Type B pancreatic cell (in vitro differentiated cells): ENCODE results near the genes PIK3C2B and LEMD1.

DNA sequence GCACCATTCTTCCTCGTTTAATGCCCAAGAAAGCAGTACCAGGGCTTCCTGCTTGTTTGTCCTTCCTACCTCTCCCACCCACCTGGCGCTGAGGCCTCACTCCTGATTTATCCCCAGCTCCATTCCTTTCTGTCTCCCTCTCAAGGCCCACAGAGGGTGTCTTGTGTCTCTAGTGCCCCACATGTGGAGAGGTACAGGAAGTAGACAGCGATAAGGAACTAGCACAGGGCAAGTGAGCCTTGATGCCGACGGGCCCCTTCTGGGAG is 32.6 kb downstream of the PLEKHA6 start:
- PRO-cap: no peak

DNA sequence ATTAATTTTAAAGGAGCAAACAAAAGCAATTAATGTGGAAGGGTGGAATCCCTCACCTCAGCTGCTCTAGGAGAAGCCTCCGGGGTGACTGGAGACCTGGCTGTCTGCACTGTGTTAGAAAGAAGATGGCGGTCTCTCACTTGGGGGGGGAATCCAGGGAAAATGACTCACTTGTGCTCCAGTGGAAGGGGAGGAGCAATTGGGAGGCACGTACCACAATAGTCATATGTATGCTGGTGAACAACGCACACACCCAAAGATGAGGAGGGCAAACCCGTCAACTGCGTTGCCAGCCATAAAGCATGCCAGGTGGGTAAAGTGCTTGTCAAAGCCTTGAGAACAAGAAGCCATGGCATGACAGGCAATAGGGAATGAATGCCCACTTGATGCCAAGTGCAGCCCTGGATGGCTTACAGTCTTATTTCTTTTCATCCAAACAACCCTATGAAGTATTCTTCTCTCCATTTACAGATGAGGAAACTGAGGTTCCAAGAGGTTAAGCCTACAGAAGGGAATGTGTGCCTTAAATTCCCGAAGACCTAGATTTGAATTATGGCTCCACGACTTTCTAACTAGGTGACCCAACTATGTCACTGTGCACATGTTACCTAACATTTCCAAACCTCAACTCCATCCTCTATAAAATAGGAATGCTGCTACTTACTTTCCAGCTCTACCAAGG is 22.0 kb downstream of the PLEKHA6 start:
- PRO-cap: no peak

- PRO-cap: bidirectional peak, plus-strand start at chr1:204443532, minus-strand start at chr1:204443264
Observed at GRCh38 chr1:204442724-204443639, 31.4 kb upstream of the PPP1R15B start.

DNA sequence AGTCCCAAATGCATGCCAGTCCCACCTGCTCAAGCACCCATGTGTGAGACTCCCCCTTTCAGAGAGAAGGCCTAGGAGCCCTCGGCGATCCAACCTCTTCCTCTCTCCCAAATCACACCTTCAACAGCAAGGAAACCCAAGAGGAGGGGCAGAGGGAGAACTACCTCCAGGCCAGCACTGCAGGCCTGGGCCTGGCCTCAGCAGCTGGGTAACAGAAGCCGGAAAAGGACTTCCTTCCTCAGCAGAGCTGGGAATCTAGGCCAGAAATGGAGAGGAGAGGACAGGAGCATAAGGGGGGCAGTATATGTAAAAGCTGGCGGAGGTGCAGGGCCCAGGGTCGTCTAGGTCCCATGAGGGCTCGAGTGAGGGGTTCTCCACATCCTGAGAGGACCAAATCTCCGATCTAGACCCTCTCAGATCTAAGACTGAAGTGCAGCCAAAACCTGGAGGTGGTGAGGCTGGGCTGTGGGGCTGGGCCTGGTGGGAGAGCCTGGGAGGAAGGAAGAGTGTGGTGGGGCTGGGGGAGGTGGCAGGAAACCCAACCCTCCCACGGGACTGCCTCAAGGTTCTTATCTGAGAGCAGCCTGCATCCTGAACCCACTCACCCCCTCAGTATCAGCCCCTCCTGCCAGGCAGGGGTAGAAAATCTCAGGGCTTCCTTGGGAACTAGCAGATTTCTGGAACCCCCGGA is 33.2 kb downstream of the PIK3C2B start:
- PRO-cap: no peak

- PRO-cap: bidirectional peak, plus-strand start at chr1:204494073, minus-strand start at chr1:204493835; bidirectional peak, plus-strand start at chr1:204494384, minus-strand start at chr1:204494397; bidirectional peak, plus-strand start at chr1:204494929, minus-strand start at chr1:204494724
Observed at GRCh38 chr1:204493989-204494899, at the start of gene PIK3C2B. Gene PIK3C2B, minus strand, starts transcription at chr1:204494805.

DNA sequence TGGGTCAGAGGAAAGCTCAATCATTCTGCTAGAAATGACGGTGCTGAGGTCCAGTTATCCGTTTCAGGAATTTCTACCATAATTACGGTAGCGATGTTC is 306 bp upstream of the PIK3C2B start:
- PRO-cap: no peak

DNA sequence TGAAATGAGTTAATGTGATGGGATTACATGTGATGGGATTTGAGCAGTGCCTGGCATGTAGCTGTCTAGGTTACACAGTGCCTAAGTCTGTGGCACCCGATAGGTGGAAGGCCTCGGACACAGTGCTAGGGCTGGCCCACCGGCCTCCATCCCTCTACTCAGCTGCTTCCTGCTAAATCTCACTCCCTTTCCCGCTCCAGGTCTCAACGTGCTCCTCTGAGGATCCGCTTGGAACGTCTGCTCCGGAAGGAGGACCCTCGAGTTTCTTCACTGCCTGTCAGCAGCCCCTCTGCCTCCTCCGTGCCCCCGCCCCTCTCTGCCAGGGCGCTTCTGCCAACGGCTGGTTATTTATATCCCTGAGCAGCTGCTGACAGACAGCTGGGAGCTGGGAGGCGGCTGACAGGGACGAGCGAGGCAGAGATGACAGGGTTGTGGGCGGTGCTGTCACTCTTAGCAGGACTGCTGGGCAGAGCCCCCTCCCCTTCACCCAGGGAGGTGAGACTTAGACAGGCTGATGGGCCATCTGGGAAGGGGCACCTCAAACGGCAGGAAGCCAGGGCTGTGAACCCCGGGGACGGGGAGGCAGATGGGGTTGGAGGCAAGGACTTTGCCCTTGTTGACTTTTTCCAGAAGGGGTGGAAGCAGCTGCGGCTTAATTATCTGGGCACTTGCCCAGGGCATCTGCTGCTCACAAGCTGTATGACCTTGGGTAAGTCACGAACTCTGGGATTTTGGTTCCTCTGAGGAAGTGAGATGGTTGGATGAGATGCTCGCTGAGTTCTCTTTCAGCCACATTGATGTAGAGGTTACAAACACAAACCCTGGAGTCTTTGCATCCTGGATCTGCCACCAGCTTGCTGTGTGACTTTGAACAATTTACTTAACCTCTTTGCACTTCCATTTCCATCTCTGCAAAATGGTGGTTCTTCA is 26.7 kb upstream of the LRRN2 start:
- PRO-cap: no peak

DNA sequence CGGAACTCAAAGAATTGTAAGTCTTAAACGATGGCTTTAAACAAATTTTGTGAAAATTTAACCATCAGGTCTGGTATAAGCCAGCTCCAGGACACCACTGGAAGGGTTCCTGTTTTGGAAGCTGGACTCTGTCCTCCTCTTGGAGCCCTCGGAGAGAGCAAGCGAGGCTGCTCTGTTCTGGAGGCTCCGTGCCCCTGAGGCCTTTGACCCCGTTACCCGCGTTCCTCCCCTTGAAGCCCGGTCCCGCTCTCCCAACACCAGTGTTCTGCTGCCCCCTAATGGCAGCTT is 21.7 kb upstream of the NFASC start:
- PRO-cap: no peak

DNA sequence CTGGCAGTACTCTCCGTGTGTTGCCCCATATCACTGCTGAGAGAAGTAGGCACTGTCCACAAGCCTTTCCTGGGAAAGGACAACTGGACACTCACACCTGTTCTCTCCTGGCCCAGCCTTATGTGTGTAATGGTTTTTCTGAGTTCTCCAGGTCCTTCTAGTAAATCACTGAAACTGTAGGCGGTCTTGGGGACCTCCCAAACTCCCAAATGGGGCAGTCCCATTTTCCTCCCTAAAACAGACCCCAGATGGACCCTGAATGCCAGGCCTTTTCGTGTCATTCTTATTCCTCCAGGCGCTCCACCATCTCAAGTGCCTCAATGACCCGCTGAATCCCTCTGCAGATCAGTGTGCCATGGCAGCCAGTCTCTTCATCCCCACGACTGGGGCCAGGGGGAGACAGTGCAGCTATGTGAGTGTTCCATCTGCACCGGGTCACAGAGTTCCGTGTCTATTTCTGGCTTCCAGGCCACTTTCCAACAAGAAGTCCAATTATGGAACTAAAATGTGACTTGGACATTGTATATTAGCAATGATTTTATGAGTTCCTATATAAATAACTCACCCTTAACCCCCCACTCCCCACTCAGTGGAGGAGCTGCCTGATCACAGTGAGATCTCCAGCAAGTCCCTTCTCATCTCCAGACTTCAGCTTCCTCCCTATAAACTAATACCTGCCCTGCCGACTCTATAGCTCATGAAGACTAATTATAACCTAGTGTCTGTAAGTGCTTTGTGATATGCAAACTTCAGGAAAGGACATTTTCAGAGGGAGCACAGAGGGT is 14.3 kb upstream of the NFASC start:
- PRO-cap: no peak

DNA sequence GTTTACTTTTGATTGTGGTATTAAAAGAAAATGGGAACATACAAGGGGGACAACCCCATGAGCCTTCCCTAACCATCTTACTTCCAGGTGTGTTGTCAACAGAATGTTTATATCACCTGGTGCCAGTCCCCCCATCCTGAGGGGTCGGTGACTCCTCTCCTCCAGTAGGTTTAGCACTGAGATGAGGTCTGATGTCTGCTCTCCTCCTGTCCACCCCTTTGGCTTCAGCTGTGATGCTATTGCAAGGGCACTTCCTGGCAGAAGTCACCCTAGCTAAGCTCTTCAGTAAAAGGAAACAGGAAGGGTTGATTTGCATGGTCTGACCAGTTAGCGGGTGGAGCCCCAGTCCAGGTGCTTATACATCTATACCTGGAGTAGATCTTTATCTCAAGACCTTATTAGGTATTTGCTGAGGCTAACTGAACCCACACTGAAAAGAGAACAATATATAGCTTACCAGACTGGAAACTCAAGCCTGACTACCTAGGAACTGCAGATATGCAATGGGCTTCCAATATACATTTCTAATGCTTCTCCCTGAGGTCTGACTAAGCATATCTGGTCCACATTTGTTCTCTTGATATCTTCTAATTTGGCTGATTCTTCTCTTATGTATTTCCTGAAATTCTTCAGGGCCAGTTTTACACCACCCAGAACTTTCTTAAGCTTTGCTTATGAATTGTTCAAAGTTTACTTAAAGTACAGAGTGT is 13.4 kb downstream of the NFASC start:
- PRO-cap: no peak

- PRO-cap: no peak
Observed at GRCh38 chr1:204870524-204871081, 42.2 kb downstream of the NFASC start.

GRCh38 chr1:204878758-204879252 is 50.4 kb downstream of the NFASC start:
- PRO-cap: no peak

DNA sequence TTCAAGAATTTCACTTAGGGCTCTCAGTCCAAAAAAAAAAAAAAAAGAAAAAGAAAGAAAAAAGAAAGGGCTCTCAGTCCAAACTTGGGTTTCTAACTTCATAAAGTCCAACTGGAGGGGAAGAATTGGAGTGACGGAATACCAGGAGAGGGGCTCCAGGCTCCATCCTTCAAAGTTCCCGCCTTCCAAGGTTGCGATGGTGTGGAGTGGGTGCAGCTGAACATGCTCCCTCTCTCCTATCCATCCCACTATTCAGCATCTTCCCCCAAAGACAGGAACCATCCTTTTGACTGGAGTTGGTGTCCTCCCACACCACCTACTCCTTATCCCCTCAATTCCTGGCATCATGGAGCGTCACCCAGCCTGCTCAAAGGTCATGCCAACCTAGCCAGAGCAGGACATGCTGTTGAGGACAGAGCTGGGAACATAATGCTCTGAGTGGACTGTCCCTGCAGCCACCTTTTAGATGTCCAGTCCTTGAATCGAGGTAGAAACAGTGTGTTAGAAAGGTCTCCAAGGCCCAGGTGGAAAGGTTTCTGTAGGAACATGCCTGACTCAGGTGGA is 52.4 kb upstream of the CNTN2 start:
- PRO-cap: no peak

- PRO-cap: no peak
Observed at GRCh38 chr1:204992497-204993110, 50.4 kb upstream of the CNTN2 start.

- PRO-cap: no peak
Observed at GRCh38 chr1:205072736-205073033, 11.6 kb downstream of the TMEM81 start.

DNA sequence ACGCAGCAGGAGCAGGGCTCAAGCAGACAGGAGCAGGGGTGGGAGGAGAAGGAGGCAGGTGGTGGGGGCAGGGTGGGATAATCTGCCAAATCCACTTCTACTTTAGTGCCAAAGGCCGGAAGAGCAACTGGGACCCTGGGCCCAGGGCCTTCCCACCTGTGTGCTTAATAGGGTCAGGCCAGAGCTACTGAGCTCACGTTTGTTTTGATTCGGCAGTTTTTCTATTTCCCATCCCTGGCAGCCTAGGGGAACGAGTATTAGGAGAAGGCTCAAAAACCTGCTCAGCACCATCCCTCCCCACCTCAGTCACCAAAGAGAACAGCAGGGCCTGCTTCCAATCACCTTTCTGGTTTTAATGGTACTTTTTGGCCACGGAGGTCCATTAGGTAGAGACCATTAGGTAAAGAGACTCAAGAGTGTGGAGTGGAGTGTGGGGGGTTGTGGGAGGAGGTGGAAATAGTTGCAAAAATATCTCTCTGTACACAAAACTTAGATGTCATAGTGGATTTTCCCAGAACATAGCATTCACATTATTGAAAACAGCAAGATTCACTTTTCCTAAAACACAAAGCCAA is 19.7 kb downstream of the NUAK2 start:
- PRO-cap: no peak

DNA sequence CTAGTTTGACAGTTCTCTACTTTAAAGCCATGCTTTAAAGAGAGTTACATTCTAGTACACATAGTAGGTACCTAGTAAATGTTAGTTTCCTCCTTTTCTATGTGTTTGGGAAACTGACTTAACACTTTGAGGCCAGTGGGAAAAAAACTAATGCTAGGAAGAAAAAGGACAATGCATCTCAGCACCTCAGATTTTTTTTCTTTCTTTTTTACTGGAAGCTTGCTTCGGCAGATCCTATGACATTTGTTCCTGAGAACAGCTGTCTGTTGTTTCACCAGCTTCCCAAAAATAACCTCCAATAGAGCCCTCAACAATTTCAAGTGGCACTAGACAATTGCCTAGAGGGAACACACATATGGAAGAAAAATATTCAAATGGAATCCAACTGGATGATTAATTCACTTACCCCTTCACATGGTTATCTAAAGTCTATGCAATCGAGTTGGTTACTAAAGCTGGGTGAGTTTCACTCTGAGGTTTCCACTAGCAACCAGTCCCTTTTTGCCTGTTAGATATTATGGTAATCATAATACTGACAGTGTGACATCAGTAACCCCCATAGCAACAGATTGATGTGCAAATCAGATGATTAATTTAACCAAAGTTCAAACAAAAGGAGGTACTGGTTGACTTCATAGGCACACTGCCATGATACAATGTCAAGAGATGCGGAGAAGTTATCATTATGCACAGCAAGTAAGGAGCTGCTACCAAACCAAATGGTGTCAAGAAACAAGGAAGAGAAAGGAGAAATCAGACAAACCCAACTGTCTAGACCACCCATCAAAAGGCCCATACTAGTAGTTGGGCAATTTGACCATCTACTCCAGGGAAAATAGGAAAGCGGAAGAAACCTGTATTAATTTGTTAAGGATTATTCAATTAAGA is at the start of gene LEMD1:
Gene LEMD1 (minus strand): TSS at position 473 of the 888 bp plus-strand sequence.
- PRO-cap: no peak

- PRO-cap: no peak
Observed at GRCh38 chr1:205441658-205442345, 14.0 kb downstream of the BLACAT1 start.

DNA sequence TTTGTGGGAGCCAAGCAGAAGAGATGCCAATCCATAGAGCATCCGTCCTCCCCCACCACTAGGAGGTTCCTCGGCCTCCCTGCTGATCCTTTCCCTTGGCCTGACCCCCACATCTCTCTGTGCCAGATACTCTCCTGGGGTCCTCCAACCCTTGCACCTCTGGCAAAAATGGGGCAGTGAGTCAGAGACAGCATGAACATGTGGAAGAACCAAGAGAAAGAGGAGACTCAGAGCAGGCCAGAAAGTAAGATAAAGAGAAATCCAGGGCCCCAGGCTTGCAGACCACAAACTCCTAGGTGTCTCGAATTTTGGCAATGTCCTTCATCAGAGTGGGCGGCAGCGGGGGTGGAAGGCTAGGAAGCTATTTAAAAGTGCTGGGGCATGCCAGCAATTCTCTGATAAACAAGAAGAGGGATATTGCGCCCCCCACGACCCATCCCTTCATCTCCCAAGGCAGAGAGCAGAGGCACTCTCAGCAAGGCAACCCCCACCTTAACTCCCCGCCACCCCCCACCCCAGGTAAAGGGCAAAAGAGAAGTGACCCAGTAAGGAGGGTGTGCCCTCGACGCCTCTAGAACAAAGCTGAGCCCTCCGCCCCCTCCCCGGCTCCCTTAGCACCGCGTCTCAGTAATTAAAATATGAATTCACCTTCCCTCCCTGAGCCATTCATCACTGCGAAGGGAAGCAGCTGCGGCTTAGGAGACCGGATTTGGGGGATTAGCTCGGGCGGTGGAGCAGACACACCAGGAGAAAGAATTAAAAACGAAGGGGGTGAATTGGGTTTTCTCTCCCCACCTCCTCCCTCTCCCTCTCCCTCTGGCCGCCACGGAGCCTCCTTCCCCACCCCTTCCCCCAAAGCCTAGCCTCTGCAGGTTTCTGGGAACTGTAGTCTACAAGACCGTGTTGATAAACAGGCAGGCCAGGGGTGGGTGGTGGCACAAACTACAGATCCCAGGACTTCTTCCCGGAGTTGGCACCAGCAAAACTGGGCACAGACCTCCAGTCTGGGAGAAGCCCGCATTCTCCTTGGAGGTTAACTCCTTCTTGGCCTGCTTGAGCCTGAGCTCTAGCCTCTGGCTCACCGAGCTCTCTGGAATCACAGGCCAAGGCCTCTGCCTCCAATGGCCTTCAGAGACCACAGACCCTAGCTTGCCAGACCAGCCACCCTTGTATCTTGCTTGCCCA is 11.1 kb downstream of the BLACAT1 start:
- PRO-cap: no peak

GRCh38 chr1:205609680-205610801 is 21.8 kb downstream of the ELK4 start:
- PRO-cap: no peak